Spinal cord (tissue), 3 donors: Measurements from ENCODE around the genes IFI44L and RPF1.

DNA sequence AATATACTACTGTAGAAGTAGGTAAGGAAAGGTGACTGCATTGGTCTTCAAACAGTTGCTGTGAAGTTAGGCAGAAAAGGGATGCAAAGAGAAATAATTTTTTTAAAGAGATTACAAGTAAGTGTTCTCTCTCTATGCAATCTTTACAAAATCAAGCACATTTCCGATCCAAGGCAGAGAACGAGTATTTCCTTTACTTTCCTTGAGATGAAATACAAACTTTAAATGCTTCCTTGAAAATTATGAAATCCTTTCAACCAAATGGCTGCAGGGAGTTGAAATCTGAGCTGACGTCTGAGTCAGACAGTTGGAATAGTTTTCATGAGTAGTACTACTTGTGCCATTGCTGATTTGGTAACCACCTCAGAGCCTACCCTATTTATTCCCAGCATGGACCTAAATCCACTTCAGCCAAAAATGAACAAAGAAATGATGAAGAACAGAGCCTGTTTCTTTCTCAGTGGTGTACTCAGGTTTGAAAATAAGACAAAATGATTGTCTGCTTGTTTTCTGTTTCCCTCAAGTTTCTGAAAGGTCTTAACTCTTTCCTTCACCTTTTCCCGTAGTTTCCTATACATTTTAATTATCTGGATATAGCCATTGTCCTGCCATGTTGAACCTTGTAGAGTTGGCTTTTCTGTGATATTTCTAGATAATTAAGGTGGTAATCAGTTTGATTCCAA is 183.6 kb downstream of the GIPC2 start:
- PRO-cap: no peak
- RAMPAGE, long total RNA: no peak

DNA sequence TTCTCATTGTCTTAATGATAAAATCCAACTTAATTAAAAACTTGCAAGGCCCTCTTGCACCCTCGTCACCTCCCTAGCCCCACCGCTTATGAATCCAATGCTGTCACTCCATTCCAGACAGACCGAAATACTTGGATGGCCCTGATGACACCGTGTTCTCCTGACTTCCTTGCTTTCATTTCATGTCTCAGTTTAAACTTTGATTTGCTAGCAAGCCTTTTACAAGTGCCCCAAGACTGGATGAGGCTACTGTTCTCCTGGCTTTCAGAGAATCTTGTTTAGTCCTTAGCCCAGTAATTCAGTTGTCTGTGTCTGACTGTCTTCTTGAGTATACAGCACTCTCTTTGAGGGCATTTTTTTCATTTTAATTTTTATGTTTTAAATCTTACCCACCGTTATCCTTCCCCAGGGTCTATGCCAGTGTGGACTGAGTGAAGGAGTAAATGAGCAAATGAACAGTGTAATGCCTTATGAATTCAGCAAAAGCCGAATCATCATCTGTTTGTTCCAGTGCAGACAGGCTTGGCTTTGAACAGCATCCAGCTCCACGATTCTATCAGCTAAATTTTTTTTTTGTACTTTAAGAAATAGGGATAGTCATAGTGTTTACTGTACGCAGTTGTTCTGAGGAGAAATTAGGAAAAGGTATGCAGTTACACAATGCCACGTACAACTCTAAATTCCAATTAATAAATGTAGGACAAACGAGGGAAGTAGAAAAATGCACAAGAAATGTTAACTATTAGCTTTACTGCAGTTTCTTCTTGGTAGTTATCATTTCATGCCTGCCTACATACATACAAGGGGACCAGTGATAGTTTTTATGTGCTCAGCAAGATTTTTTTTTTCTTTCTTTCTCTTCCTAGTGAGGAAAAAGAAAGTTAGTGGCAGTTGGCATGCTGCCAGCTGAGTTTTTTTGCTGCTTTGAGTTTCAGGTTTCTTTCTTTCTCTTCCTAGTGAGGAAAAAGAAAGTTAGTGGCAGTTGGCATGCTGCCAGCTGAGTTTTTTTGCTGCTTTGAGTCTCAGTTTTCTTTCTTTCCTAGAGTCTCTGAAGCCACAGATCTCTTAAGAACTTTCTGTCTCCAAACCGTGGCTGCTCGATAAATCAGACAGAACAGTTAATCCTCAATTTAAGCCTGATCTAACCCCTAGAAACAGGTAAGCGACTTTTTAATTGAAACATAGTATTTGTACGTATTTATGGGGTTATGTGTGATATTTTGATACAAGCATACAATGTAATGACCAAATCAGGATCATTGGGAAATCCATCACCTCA is at the start of gene IFI44L:
Gene IFI44L, plus strand, starts transcription at position 1,035 of the 1,279 bp plus-strand sequence.
- PRO-cap: no peak
- RAMPAGE, long total RNA: no peak

DNA sequence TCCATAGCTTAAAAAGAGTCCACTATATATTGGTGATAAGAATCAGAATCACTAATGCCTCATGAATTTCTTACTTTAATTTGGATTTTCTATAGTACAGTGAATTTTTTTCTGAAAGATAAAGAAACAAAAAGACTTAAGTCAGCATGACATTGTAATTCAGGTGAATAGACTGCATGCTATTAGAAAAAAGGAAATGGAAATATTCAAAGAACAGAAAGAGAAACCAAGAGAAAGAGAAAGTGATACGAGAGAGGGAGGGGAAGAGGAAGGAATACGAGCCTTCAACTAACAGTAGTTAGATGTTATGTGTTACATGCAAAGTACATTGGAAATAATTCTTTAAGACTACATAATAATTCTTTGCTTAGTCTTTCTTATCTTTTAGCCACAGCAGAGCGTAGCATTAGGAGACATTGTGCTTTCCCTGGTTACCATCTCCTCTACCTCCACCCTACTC is 46.3 kb upstream of the ADGRL4 start:
- PRO-cap: no peak
- RAMPAGE, long total RNA: no peak

DNA sequence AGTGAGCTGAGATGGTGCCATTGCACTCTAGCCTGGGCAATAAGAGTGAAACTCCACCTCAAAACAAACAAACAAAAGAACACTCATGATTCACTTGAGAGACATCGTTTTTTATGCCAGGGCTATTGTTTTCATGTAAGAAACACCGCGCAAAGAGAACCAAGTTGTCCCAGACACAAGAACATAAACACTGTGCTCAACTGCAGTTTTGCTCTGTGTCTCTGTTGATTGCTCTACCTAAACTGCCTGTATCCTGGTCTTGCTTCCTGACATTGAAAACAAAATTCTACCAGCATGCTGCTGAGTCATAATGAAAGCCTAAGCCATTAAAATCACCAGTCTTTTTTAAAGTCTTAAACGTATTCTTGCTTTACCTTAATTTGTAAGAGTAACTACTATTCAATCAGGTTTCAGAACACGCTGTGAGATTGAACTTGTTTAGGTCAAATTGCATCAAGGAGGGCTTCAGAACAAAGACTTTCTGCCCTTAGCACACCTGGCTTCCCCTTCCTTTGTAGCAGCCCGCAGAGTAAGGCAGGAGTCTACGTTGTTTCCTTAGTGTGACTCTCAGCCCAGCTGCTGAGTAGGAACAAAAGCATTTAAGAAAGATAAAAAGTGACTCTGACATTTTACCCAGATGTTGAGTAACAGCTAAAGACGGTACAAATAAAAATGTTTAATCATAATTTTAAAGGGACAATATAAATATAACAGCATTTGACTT is 186.7 kb upstream of the ADGRL4 start:
- PRO-cap: no peak
- RAMPAGE, long total RNA: no peak

- PRO-cap: no peak
- RAMPAGE, long total RNA: no peak
These were observed 1159.7 kb upstream of the ADGRL2 start for GRCh38 chr1:80640966-80641411.

- PRO-cap: no peak
- RAMPAGE, long total RNA: no peak
These were observed 555.2 kb upstream of the ADGRL2 start for GRCh38 chr1:81245448-81246034.

- PRO-cap: no peak
- RAMPAGE, long total RNA: no peak
These were observed 488.6 kb upstream of the ADGRL2 start for GRCh38 chr1:81312255-81312495.

GRCh38 chr1:81437651-81437977 is 363.1 kb upstream of the ADGRL2 start:
- PRO-cap: no peak
- RAMPAGE, long total RNA: no peak

DNA sequence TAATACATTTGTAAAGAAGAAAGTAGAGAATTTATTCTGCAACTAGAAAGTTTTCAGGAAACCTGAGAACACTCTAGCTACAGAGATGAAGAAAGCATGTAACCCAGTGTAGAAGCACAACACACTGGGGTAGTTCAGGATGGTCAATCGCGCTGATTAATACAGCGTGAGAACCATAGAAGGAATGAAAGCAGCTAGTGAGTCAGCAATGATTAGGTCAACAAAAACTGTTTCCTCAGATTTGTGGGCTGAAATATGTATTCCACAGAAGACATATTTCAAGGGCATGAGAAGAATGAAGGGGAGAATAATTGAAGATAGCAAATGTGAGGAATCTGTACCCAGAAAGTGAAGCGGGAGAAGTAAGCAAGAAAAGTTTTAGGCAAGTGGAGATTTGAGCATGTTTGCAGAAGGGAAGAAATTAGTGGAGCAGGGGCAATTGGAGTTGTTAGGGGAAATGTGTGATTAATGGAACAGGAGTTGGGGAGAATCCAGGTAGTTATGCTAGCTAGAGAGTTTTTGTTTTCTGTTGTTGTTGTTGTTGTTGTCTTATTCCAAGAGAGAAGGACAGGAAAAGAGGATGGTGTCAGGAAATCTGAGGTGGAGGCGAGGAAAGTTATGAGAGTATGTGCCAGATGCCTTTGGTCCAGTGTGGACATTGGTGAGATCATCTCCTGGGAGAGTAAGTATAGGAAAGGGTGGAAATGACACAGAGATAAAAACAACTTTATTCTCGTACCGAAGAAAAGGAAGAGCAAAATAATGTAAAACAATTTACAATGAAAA is 97.6 kb upstream of the ADGRL2 start:
- PRO-cap: no peak
- RAMPAGE, long total RNA: no peak

DNA sequence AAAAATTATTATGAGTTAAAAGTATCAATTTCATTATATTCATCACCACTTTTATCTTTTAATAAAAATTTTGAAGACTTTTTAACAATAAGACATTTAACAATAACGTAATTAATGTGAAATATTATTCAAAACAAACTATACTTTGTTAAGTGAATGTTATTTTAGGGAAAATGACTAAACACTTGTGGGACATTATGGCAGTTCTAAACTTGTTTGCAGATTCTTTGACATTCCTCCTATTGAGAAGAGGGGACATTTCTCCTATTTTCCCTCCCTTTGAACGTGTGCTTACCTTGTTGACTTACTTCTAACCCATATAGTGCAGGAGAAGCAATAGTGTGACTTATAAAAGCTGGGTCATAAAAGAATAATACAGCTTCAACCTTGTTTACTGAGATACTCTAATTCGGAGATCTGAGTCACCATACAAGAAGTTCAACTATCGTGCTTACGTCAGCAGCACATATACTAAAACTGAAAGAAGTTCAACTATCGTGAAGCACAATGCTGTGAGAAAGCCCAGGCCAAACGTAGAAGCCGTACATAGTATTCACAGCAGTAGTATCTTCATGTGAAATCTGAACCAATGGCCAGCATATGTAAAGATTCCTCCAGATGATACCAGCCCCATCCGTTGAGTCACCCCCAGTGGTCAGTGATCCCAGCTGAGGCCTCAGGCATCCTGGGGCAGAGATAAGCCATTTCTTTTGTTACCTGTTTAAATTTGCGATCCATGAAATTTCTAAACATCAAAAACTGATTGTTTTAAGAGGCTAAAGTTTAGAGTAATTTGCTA is 54.2 kb upstream of the SAMD13 start:
- PRO-cap: no peak
- RAMPAGE, long total RNA: no peak

GRCh38 chr1:84274733-84275149 is 26.8 kb upstream of the SAMD13 start:
- PRO-cap: no peak
- RAMPAGE, long total RNA: no peak

- PRO-cap: no peak
- RAMPAGE, long total RNA: no peak
These were observed at the start of gene RPF1 for GRCh38 chr1:84478619-84480009. Gene RPF1 (plus strand): TSS chr1:84479266.

GRCh38 chr1:84620557-84621352 is 46.5 kb upstream of the CTBS start:
- PRO-cap: no peak
- RAMPAGE, long total RNA: no peak

GRCh38 chr1:84633099-84633507 is 57.2 kb downstream of the SSX2IP start:
- PRO-cap: no peak
- RAMPAGE, long total RNA: no peak

- PRO-cap: no peak
- RAMPAGE, long total RNA: no peak
These were observed 63.3 kb downstream of the SYDE2 start for GRCh38 chr1:85137385-85138059.

DNA sequence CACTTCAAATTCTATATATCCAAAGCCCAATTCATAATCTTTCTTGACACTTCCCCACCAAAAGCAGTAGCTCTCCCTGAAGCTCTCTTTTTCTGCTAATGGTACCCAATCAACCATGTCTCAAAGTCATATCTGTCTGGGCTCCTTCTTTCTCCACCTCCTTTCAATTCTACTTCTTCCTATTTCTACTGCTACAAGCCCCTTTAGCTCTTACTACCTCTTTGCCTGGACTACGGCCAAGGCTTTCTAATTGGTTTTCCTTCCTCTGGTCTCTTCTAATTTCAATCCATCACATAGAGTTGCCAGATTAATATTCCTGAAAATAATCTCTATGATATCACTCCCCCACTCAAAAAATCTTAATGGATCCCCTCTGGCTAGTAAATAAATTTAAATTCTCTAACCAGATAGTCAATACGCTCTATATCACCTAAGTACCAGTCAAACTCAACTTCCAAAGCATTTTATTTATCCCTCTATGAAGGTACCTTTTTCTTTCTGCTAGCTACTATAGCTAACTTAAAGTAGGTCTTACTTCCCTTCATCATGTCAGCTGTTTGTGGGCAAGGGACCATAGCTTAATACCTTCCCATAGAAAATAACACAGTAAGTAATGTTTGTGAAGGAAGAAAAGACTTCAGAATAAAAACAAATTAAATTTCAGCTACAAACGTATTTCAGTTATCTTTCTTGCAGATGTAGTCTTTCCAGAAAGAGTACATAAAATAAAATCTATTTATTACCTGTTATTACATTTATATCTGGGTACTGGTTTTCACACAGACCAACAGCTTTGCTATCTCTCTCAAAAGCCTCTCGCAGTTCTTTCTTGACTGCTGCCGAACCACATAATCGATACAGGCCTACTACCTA is 23.2 kb downstream of the SYDE2 start:
- PRO-cap: no peak
- RAMPAGE, long total RNA: no peak

- PRO-cap: no peak
- RAMPAGE, long total RNA: no peak
These were observed 1.9 kb downstream of the SYDE2 start for GRCh38 chr1:85198795-85199414.

DNA sequence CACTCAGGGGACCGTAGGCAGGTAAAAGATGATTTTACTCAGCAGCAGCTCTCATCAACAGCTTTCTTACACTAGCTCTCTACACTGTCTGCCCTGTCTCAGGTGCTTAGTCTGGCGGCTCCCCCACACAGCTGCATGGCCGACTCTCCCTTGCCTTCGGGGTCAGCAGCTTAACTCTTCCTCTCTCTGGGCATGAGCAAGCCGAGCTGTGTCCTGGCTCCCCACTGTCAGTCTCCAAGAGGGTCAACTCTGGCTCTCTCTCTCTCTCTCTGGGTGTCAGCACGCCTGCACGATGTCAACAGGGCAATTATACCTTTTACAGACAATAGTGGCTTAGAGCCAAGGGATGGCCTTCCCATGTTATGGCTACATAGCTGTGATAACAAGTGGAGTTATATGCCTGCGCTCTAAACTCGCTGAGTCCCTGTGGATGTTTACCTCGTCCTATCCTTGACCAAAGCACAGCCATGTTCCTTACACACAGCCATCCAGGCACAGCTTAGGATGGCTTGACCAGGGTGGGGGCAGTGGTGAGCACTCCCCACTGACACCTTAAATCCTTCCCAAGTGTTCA is 3.1 kb upstream of the BCL10 start:
- PRO-cap: no peak
- RAMPAGE, long total RNA: no peak

GRCh38 chr1:85283448-85284008 is 7.1 kb upstream of the BCL10 start:
- PRO-cap: no peak
- RAMPAGE, long total RNA: no peak

GRCh38 chr1:85404238-85404947 is 60.6 kb downstream of the DDAH1 start:
- PRO-cap: no peak
- RAMPAGE, long total RNA: no peak